ENCODE results near the genes PIGM, CASQ1 and NHLH1.

- PRO-cap: no peak
Observed at GRCh38 chr1:159018138-159018766, 8.5 kb downstream of the IFI16 start.

- PRO-cap: no peak
Observed at GRCh38 chr1:159032304-159032864, 22.7 kb downstream of the IFI16 start.

DNA sequence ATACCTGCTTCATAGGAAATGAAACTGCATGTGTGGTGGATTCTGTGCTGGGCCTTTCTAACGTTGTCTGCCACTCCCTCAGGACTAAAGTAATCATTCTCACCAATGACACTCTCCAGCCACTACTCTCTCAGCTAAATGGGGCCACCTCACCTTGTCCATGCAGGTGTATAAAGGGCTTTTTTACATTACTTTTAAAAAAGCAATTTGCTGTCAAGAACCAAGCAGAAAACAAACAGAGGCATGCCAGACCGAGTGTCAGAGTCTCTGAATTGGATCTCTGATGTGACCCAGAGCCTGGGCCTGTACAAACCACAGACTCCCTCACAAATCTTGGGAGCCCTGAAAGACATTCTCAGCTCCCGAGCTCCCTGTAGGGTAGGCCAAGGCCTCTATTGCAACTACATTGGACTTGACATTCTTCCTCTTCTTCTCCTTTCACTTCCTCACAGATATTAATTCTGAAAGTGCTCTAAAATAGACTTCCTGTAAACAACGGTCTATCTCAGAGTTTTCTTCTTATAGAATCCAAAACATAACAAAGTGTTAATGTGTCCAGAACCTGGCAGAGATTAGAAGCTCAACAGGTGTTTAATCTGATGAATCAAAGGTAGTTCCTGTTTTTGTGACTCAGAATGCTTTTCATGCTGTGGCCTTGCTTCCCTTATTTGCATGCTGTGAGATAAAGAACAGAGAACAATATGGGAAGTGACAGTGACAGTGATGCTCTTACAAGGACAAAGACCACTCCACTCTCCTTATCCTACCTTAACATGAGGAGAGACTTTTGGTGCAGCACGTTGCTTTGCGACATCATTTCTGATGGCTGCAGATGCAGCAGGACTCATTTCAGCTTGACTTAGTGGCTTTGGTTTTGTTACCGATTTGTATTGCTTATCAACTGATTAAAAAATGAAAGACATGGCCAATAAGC lies 8.5 kb downstream of the AIM2 start:
- PRO-cap: no peak

DNA sequence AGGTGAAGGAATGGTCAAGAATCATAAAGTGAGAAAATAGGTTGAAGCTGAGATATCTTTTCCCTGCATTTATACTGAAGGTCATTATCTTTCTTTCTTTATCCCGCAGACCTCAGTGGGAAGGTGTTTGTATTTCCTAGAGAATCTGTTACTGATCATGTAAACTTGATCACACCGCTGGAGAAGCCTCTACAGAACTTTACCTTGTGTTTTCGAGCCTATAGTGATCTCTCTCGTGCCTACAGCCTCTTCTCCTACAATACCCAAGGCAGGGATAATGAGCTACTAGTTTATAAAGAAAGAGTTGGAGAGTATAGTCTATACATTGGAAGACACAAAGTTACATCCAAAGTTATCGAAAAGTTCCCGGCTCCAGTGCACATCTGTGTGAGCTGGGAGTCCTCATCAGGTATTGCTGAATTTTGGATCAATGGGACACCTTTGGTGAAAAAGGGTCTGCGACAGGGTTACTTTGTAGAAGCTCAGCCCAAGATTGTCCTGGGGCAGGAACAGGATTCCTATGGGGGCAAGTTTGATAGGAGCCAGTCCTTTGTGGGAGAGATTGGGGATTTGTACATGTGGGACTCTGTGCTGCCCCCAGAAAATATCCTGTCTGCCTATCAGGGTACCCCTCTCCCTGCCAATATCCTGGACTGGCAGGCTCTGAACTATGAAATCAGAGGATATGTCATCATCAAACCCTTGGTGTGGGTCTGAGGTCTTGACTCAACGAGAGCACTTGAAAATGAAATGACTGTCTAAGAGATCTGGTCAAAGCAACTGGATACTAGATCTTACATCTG lies 567 bp downstream of the APCS start:
- PRO-cap: no peak

DNA sequence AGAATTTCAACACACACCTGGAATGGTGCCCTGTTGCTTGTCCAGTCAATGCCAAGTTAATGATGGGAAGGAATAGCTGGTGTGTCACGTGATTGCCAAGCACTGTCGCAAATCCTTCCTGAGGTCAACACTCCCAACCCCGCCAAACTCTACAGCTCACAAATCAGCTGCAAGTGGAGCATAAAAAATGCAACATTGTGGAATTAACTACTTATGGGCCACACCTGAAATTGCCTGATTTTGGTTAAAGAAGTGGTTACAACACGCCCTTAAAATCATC lies 28.5 kb upstream of the DUSP23 start:
- PRO-cap: no peak

DNA sequence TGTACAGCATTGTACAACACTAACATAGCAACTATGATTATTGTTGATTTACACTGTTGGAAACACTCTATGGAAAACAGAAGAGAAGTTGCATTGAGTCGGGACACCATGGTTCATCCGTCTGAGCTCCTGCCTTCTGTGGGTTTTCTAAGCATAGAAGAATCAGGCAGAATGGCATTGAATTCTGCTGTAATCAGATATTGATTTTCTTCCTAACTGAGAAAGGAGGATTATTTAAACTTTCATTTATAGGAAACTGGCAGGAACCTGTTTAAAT lies 24.8 kb upstream of the DUSP23 start:
- PRO-cap: no peak

DNA sequence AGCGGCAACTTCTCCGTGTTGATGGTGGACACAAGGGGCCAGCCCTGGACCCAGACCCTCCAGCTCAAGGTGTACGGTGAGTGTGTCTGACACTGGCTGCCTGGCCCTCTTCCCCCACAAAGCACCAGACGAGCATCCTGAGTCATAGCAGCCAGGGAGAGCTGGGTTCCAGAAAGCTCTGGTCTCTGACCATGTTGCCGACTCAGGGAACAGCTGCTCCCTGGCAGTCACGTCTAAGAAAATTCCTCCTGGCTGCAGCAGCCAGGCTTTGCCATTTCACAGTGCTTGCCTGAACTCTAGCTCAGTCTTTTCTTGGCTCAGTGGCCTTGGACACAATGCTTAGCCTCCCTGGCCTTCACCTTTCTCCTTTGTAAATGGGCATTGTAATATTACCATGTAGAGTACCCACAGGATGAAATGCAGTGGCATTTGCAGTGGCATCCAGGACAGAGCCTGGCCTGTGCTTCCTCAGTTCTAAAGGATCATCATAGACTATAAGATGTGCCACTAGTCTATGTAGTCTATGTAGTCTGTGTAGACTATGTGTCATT lies 3.5 kb downstream of the SLAMF8 start:
- PRO-cap: no peak

GRCh38 chr1:159886314-159886897 lies 13.6 kb downstream of the CFAP45 start:
- PRO-cap: no peak

- PRO-cap: bidirectional peak, plus-strand start at chr1:160032158, minus-strand start at chr1:160031970
Observed at GRCh38 chr1:160031698-160032518, at the start of gene PIGM. TSS of gene PIGM (minus strand) at chr1:160031990.

GRCh38 chr1:160084642-160085373 lies 3.5 kb downstream of the KCNJ9 start:
- PRO-cap: no peak

DNA sequence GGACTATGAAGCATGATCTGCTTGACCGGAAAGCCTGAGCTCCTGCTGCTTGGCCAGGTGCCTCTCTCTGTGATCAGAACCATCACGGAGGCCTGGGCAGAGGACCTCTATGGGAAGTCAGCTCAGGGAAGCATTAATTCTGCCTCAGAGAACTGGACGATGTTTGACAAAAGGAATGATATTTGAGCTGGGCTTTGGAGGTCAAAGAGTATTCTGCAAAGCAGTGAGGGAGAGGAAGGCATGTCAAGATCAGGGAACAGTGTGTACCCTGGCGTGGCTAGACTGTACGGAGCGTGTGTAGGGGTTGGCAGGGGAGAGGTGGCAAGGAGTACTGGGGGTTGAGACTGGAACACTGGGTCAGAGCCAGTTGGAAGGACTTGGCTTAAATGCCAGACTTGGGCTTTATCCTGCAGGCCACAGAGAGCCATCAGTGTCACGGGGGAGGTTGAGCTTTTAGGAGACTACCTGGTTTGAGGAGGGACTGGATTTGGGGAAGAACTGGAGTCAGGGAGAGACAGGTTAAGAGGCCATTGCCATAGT lies 16.4 kb downstream of the ATP1A2 start:
- PRO-cap: no peak

GRCh38 chr1:160142612-160143115 lies 8.7 kb upstream of the ATP1A4 start:
- PRO-cap: no peak

DNA sequence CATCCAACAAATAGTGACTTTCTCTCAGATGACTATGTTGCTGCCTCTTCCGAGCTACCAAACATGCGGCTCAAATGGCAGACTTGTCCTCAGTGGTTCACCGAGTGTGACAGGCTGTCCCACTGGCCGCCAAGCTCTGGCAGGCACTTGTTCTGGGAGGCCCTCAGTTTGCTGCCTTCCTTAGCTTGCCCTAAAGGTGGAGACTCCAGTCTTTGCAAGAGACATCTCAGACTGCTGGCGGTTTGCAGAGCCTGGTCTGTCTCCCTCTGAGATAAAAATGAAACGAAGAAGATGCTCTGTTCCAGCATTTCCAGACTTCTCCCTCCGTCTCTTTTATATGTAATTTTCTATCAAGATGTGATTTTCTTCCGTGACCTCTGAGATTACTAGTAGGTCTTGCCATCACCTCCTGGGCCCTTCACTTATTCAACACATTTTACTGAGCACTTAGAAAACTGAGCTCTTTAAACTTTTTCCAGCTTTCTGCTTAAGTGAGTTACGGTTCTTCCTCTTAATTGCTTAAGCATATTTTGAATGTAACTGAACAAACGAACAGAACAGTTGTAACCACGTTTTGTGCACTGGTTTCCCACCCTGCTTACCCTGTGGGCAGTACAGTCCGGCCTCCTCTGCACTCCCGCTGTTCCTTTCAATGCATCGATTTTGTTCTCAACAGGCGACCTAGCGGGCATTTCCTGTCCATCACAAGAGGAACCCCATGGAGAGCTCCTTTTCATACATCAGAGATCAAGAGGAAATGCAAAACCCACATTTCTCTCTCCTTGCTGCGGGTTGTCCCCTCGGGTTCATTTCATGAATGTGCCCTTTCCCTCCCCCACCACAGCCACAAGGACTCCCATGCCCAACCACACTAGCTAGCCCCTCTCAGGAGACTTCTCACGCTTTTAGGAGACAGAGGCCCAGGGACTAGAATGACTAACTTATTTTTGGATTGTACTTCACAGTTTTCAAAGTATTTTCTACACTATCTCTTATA lies 17.9 kb downstream of the ATP1A4 start:
- PRO-cap: no peak

DNA sequence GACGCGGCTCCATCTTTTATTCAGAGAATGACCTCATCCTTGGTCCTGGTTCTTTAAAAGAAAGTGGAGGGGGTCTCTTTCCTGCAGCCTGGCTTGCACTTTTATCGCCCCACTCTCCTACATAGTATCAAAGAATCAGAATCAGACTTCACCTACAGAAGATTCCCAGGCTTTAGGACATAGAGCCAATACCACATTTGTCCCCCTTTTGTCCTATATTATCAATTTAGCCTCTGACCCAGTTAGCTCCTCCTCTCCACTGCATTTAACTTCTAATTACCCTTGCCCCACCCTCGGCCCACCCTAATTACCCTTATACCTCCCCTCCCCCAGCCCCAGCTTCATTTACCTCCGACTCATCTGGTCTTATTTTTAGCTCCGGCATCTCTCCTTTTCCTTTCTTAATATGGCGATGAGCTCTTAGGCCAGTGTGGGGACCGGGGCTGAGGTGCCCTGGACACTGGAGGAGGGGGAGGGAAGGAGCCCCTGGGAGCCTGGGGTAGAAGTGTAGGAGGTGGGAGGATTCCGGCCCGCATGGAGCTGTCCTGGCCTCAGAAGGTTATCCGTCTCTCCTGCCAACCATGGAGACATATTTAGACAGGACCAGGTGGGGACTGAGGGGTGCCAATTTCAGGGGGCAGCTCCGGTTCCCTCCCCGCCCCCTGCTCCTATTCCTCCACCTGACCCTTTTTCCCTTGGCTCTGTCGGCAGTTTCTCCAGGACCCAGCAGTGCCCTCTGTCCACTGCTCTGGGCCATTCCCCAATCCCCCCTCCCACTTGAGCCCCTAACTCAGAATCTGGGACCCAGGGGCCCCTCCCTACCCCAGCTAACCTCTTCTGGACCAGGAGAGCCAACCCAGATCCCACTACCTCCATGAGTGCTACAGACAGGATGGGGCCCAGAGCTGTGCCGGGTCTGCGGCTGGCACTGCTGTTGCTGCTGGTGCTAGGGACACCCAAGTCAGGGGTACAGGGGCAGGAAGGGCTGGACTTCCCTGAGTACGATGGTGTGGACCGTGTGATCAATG lies at the start of gene CASQ1:
Gene CASQ1, plus strand, starts transcription at position 698 of the 1,028 bp plus-strand sequence.
- PRO-cap: no peak

DNA sequence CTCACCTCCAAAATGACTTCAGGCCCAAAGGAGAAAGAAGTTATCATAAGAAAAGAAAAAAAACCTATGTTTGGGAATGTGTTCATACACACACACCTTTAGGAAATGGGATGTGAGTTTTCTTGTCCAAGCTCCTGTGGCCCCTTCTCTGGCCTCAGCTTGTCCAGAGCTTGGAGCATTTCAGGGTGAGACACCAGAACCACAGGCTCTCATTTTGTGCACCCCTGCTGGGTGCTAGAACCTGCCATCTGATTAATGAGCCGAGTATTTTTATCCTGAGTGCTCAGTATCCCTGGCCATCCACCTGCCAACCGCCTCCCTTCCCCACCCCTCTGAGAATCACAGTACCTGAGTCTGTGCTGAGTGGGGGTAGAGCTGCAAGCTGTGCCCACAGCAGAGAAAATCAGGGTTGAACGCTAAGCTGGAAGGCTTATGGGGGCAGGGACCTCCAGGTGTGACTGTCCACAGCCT lies 1.3 kb downstream of the CASQ1 start:
- PRO-cap: no peak

- PRO-cap: no peak
Observed at GRCh38 chr1:160239946-160240418, 22.4 kb downstream of the DCAF8 start.

- PRO-cap: no peak
Observed at GRCh38 chr1:160294283-160294878, 9.4 kb upstream of the PEX19 start.

GRCh38 chr1:160342044-160342937 lies 759 bp downstream of the COPA start:
- PRO-cap: unidirectional peak, plus-strand start at chr1:160342718

- PRO-cap: no peak
Observed at GRCh38 chr1:160366987-160367297, at the start of gene NHLH1. TSS of gene NHLH1 (plus strand) at chr1:160367071.

DNA sequence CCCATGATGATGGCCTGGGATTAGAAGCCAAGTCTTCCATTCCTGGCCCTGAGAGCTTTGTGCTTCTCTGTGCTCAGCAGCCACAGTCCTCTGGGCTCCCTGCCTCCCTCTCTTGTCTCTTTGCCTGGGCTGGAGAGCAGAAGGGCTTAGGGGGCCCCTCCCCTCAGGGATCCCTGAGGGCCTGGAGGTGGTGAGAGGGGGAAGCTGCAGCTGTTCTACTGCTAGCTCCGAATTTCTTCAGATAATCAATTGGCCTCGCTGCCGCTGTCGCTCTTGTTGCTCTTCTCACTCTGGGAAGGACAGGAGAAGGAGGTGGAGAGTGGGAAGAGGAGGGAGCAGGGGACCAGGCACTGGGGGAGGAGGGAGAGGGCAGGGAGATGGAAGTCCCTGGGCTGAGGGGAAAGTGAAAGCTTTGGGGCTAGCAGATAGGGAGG lies 7.8 kb downstream of the NHLH1 start:
- PRO-cap: no peak

Data from A673 (cell line).